LNCaP clone FGC (cell line): ENCODE measurements around a stretch of chr6.

- RRBS, 2 experiments: no CpG with 5 or more reads among the region's 4 CpGs
Observed at GRCh38 chr6:85485083-85485441, 35.2 kb downstream of the NT5E start.

- RRBS, 2 experiments: no CpG with 5 or more reads among the region's 7 CpGs
Observed at GRCh38 chr6:85636542-85637572, 5.8 kb downstream of the SYNCRIP start.

GRCh38 chr6:85966825-85967270 is 324.2 kb upstream of the SYNCRIP start:
- RRBS, 2 experiments: no CpG with 5 or more reads among the region's 5 CpGs

DNA sequence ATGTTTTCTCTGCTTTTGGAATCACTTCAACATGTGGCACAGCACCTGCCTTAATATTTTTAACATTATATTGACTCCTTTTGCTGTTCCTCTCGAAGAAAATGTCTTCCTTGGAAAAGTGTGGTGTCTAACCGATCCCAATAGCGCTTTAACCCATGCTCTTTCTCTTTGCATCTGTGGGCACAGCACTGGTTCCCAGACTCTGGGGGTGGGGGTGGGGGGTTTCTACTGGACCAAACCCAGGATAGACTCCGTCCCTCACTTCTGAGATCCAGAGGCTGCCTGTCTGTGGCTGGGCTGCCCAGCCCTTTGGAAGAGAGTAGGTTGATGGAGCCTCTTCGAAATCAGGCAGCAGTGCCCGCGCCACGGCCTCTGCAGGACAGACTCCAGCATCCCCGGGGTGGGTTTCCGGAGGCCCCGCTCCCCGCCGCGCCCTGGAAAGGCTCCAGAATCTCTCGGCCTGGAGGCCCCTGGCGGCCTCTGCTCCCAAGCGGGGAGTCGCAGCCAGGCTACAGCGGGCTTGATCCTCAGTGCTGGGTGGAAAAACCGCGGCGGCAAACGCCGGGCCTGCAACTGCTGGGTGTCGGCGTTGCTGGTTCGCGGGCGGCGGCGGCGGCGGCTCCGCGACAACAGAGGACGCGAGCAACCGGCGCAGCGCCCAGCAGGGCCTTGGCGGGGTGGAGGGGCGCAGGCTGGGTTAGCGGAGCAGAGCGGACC is 3.8 kb upstream of the ZNF292 start:
- RRBS, 2 experiments: 72 to 85% methylated on average over 10 to 13 of the region's 44 CpGs

GRCh38 chr6:87182128-87182878 is 26.9 kb downstream of the ZNF292 start:
- RRBS, 2 experiments: no CpG with 5 or more reads among the region's 4 CpGs

GRCh38 chr6:87408530-87408975 is 781 bp downstream of the CFAP206 start:
- RRBS, 2 experiments: no CpG with 5 or more reads among the region's 22 CpGs

- RRBS, 2 experiments: no CpG with 5 or more reads among the region's 9 CpGs
Observed at GRCh38 chr6:89009834-89010386, 46.5 kb upstream of the RNGTT start.

DNA sequence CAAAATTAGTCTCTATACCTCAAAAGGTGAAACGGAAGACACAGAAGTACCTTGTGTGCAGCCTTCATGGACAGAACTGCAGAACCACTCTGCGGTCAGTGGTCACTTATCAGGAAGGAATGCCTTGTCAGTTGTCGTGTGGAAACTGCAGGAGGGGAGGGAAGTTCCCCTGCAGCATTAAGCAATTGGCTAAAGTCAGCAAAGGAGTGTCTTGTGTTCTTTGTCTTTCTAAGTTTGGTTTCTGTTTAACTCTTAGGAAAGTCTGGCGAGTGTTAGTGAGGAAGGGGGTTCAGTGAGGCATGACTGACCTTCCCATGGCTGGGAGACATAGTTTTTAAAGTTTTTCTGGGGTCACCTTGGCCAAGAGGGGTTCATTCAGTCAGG is 6.5 kb upstream of the GABRR2 start:
- RRBS, 2 experiments: no CpG with 5 or more reads among the region's 4 CpGs

DNA sequence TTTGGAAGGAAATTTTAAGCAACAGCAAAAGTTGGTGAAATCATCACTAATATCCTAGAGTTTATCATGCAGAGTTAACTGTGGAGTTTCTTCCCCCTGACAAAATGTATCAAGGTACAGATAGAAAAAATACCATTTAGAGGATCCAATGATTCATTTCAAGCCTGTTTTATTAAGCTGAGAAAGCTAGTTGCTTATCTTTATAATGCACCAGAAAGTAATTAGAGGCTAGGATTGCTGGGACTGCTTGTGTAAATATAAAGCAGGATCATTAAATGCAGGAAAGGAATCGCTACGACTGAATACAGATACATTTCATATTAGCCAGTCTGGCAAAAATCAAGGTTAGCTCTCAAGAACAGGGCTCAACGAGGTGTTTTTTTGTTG is 916 bp downstream of the UBE2J1 start:
- RRBS, 2 experiments: no CpG with 5 or more reads among the region's 3 CpGs

- RRBS, 2 experiments: under 1 to 1% methylated on average over 13 of the region's 37 CpGs
Observed at GRCh38 chr6:89352000-89352487, 478 bp downstream of the UBE2J1 start.

DNA sequence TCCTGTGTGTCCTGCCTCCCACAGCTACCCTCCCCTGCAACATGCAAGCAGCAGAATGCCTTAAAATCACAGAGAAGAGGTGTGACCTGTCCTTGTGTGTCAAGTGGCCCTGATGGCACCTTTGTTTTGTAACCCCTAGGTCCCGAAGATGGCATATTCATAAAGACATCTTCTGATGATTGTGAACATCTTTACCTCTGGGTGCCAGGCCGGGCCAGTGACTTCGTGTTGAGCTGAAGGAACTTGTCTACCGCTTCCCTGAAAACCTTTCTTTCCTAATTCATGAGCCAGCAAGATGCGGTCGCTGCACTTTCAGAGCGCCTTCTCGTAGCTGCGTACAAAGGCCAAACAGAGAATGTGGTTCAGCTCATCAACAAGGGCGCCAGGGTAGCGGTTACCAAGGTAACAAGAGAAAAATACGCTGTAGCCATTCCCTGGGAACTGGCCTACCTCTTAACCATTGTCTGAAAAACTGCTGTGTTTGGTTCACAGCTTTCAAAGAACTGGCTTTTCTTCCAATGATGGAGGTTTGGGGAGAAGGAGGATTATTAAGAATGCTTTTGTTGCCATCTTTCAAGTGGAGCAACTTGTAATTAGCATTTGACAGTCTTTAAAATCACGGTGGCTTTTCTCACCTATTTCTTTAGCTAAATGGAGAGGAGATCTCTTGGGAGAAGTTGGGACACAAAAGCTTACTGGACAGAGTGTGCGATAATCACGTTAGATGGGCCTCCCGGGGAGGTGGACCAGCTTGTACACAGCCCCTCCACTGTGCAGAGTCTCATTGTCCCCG is 71.7 kb downstream of the LYRM2 start:
- RRBS, 2 experiments: no CpG with 5 or more reads among the region's 17 CpGs

DNA sequence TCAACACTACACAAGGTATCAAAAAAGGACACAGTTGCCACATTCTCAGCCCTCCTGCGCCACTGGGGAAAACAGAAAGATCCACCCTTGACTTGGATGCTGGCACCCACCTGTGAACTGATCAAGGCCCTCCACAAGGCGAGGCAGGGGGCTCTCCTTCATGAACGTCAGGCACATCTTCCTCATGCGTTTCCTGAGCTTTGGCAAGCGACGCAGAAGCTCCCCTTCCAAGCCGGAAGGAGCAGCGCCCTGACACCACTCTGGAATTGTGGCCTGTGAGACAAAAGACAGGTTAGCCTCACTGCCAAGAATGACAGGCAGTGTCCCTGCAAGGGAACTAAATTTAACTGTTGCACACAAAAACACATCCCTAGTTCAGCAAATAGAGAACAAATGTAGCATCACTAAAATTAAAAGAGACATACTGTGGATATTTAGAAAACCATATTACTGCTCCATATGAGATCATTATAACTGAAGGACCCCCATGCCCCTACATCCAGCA is 42.0 kb upstream of the LYRM2 start:
- RRBS, 2 experiments: no CpG with 5 or more reads among the region's 8 CpGs

- RRBS, 2 experiments: no CpG with 5 or more reads among the region's 3 CpGs
Observed at GRCh38 chr6:89690656-89691030, 52.1 kb upstream of the LYRM2 start.

DNA sequence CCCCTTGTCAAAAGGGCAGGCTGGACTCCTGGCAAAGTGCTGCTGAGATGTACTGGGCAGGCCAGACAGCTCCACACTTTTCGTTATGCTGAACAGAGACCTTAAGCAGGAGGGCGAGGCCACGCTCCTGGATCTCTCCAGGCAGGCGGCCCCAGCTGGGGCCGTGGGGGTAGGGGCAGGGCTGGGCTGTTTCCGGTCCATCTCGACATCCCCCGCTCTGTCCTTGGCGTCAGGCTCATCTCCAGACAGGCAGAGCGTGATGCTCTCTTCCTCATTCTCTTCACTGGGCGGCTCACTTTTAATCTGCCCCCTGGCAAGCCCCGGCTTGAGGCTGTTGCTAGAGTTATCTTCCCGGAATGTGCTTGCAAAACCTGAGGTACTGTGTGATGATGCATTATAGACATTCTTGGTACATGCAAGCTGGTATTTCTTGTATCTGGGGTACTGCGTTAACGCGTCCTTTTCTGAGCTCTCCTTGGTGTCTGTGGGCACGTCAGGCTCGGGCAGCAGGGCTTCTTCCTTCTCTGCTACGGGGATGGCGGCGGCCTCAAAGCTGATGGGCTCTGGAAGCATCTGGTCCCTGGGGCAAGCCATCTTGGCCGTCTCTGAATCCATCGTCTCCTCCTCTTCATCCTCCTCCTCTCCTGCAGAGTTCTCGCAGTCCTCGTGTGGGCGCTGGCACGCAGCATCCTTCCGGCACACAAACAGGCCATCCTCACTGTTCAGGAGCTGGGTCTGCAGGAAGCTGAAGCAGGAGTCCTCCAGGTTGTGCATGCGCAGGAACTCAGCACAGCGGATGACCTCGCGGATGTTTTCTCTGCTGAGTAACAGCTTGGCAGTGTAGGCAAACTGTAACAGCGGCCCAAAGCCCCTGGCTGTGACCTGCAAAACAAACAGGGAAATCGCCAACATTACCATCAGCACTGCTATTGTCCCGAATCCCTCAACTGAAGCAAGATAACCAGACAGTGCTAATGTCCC is 57.0 kb downstream of the GJA10 start:
- RRBS, 2 experiments: no CpG with 5 or more reads among the region's 35 CpGs

DNA sequence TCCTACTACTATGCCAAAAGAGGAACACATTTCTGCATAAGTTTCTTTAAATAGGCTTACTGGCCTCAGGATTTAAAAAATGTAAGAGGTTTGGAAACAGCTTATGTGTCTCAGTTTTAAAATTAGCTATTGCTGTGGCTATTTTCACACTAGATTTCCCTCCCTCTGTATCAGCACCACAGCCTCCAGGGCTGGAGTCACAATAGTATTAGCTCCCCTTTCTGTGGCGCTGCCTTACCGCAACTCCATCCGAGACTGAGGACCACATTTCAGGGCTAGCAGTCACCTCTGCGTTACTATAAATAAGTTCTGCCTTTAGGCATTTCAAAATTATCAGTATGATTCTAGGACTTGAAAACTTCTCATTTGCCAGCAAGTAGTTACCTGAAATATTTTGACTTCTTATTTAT is 105.7 kb downstream of the GJA10 start:
- RRBS, 2 experiments: no CpG with 5 or more reads among the region's 4 CpGs

- RRBS, 2 experiments: no CpG with 5 or more reads among the region's 3 CpGs
Observed at GRCh38 chr6:90175879-90176258, 120.8 kb downstream of the BACH2 start.

DNA sequence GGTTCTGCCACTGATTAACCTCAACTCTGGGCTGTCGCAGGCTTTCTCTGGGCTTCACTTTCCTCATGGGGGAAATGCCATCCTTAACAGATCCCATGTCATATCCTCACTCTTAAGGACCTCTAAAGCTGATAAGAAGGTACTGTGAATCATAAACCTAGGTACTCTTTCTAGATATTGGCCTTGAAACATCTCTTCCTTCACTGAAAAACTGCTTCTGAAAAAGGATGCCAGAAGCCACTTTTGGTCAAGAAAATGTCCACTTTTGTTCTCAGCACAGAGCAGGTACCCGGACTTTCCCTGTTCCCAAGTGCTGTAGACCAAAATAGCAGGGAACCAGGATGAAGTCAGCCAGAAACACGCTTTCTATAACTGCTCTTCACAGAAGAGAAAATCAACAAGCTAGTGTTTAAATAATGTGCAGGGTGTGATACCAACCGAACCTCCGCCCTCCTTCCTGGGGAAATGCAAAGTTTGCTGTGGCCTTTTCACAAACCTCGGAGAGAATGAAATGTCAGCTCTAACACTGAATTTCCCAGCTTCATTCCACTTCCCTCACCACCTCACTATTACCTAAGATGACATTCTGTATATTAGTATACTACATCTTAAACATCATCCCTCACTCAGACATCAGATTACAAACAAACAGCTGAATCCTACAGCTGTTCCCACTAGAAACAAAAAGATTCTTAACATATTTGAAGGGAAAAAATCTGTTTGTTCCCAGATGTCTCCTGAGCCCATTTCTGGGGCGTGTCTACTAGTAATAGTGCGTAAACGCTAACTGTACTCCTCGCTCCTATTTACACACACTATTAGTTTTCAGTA is 118.7 kb downstream of the BACH2 start:
- RRBS, 2 experiments: no CpG with 5 or more reads among the region's 10 CpGs

DNA sequence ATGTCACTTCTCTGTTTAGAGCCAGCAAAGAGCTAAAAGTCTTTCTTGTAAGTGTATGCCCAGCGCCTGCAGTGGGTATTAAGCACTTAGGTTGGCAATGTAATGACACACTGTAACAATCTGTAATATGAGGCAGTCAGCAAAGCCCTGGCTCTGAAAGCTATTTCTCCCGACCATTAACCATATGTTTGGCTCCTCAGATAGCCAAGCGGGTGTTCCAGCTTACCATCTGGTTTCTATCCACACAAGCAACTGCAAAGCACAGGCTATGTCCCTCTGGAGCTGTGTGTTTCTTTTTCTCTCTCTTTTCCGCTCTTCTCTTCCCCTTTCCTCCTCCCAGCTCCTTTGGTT is 77.5 kb downstream of the BACH2 start:
- RRBS, 2 experiments: no CpG with 5 or more reads among the region's 4 CpGs